ENCODE measurements around a stretch of chr16.

DNA sequence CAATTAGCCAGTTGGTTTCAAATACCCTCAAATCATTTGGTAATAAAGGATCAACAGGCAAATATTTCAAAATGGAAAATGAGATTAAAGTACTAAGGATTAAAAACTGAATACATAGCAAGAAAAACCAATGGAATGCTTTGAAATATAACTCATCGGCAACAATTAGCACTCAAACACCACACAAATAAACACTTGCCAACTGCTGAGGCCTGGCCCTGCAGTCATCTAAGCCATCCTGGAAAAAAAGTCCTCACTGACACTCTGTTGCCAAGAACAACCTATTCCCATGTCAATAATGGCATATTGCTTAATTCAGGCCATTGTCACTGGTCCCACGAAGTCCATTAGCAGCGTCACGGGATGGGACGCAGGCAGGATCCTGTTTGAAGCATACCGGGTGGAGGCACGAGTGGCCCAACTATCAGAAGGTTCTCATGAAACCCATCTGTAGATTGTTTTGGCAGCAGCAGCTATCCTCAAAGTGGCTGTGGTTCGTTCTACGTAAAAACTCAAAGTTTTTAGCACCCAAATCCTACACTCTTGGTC, 91.8 kb downstream of the ZFHX3 start:
- PRO-cap = no peak

GRCh38 chr16:73060058-73060791, 12.3 kb upstream of the ZFHX3 start:
- PRO-cap = no peak

- PRO-cap = no peak
These were observed 13.1 kb upstream of the ZFHX3 start for GRCh38 chr16:73060846-73061545.

DNA sequence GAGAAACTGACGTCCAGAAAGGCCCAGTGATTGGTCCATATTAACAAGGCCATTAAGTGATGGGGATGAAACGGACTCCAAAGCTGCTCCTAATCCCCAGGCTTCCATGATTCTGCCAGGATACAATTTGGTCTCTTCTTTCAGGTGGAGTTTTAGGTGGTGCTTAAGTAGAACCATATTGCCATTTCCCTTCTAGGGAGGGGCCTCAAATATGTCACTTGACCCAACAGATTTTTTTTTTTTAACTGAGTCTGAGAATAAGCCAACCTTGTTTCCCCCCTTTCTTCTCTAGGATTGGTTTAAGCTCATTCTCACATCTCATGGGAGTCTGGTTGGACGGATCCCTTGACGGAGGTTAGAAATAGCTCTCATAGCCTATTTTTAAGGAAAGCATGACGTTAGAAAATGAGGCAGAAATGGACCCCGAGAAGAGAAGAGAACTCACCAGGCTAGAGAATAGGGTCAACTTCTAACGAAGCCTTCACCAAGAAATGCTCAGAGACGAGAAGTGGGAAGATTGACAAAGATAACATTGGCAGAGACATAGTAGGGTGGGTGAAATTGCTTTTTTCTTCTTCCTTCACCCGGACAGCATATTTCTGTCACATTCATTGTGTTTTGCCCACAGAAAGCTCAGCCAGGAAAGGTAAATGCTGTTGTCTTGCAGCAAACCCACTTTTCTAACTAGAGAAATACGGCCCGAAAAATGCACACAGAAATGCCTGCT, 95.1 kb upstream of the ZFHX3 start:
- PRO-cap = no peak

GRCh38 chr16:73153958-73154678, 106.2 kb upstream of the ZFHX3 start:
- PRO-cap = no peak

DNA sequence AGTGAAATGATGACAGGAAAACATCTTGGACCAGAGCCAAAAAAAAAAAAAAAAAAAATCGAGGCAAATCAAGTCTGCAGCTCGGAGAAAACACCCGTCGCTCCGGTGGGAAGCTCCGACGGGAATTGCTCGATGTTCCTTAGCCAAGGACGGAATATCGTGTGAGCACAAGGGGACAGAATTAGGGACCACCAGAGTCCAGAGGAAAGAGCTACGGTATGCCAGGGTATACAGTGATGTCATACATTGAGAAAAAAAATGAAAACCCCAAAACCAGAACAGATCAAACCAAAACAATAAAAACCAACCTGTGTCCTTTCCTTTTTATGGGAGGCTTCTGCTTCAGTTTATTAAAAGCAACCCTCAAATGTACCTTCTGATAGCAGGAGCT, 185.1 kb upstream of the ZFHX3 start:
- PRO-cap = no peak

- PRO-cap = no peak
These were observed 511.3 kb upstream of the PSMD7 start for GRCh38 chr16:73785407-73785648.

GRCh38 chr16:74303829-74304779, 7.5 kb downstream of the PSMD7 start:
- PRO-cap = no peak

GRCh38 chr16:74398405-74398955, 22.4 kb downstream of the NPIPB15 start:
- PRO-cap = no peak

DNA sequence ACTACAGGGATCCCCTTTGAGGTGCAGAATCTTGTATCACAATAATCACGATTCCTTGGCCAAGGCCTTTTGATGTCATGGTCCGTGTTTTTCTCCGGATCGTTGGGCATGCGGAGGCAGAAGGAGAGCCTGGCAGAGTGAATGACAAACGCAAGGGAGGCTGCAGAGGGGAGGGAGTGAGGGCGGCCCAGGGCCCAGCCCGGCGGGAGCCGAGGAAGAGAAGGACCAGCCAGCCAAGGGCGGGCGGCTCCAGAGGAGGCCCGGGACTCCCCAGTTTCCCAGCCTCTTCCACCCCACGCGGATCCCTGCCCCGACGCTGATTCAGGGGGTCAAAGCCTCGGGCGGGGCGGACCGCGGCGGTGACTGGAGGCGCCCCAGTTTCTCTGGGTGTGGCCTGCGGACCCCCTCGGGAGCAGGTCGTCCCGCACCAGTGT, 14.7 kb downstream of the CLEC18B start:
- PRO-cap = no peak

GRCh38 chr16:74449045-74450013, 28.1 kb upstream of the CLEC18B start:
- PRO-cap = no peak

- PRO-cap = no peak
These were observed 14.9 kb downstream of the GLG1 start for GRCh38 chr16:74591906-74592491.

- PRO-cap = no peak
These were observed 3.2 kb downstream of the GLG1 start for GRCh38 chr16:74603439-74604322.

- PRO-cap = no peak
These were observed 6.9 kb upstream of the WDR59 start for GRCh38 chr16:74991549-74992595.

DNA sequence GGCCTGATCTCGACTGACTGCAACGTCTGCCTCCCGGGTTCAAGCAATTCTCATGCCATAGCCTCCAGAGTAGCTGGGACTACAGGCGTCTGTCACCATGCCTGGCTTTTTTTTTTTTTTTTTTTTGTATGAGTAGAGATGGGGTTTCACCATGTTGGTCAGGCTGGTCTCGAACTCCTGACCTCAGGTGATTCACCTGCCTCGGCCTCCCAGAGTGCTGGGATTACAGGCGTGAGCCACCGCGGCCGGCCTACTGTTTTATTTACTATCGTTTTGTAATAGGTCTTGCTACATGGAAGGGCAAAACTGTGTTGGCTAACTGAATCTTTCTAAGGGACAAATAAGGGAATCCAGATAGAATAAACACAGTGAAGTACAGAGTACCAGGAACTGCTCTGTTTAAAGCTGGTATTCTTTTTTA, 17.8 kb downstream of the ZNRF1 start:
- PRO-cap = no peak

DNA sequence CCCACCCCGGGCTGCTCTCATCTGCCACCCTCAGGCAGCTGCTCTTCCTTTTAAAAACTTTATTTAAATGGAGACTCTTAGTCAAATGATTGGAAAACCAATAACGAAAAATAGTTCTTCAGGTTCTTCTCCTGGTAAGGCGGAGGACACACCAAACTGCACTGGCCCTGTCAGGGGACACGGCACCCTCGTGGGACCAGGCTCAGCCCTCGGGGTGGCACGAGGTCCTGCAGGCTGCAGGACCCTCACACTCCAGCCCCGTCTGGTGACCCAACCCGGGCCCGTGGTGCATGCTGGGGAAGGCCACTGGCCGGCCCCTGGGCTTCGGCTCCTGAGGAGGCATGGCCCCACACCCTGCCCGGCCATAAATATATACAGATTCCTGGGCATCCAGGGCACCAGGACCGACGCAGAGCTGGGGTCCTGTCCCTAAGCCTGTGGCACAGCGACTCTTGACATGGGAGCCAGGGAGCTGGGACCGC, 10.2 kb downstream of the CTRB1 start:
- PRO-cap = no peak

- PRO-cap = no peak
These were observed 15.0 kb downstream of the CTRB1 start for GRCh38 chr16:75233752-75234186.

GRCh38 chr16:75254933-75255712, 3.7 kb upstream of the BCAR1 start:
- PRO-cap = no peak

- PRO-cap = no peak
These were observed 13.3 kb upstream of the TMEM170A start for GRCh38 chr16:75477654-75478352.

DNA sequence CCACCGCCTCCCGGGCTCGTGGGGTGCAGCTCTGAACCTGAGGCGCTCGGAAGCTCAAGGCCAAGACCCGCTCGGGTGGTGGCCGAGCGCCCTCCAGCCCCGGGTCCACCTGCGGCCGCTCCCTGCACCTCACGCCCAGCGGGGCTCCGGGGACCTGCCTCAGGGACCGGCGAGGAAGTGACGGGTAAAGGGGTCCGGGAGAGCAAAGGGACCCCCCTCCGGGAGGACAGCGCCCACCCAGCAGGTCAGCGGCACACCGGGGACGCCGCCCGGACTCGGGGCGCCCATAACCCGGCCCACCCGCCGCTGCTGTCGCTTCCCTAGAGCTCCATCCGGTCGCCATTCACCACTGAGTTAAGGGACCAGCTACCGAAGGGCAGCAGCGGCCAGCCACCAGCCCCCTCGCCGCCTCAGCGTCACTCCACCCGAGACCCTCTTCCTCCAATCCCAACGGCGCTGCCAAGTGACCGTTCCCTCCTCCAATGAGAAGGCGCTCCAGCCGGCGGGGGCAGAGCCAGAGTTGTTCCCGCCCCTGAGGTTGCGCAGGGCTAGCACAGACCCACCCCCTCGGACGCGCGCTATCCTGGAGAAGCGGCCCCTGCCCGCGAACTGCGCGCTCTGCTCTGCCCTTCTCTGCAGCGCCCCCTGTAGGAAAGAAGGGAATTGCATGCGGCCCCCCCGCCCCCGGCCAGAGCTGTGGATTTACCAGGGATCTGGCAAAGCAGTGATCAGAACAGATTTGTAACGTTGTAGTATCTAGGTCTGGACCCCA, 18.8 kb downstream of the CHST5 start:
- PRO-cap = bidirectional peak, plus-strand start at position 571 of the sequence, minus-strand start at position 418 of the sequence

All from Metastatic Pancreatic Carcinoma in the Ovary (tissue), 1 donor.